Trachea (tissue), 1 donor: ENCODE measurements around the genes WRAP73 and PHF13.

GRCh38 chr1:3423171-3423930 lies 31.1 kb upstream of the ARHGEF16 start:
- PRO-cap = no peak

- PRO-cap = unidirectional peak, minus-strand start at chr1:3650038
These were observed at the start of gene WRAP73 for GRCh38 chr1:3649802-3650481. WRAP73 (minus strand) TSS chr1:3650103.

- PRO-cap = no peak
These were observed 17.2 kb downstream of the TP73 start for GRCh38 chr1:3669395-3670081.

GRCh38 chr1:3675152-3675800 lies 23.0 kb downstream of the TP73 start:
- PRO-cap = no peak

GRCh38 chr1:3778790-3779766 lies 6.5 kb downstream of the SMIM1 start:
- PRO-cap = no peak

DNA sequence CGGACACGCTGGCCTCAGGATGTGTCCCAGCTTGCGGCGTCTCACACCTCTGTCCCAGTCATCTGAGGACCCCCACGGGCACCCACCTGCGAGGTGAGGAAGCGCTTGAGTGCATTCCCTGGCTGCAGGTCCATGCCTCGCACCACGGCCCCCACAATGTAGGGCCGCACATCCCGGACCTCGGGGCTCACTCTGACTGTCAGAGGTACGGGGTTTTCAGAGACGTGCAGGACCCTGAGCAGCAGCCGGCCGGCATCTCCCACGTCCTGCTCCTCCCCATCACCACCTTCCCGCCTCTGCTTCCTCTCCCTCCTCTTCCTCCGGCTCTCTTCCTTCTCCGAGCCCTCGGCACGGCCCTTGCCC lies 9.6 kb downstream of the LRRC47 start:
- PRO-cap = no peak

DNA sequence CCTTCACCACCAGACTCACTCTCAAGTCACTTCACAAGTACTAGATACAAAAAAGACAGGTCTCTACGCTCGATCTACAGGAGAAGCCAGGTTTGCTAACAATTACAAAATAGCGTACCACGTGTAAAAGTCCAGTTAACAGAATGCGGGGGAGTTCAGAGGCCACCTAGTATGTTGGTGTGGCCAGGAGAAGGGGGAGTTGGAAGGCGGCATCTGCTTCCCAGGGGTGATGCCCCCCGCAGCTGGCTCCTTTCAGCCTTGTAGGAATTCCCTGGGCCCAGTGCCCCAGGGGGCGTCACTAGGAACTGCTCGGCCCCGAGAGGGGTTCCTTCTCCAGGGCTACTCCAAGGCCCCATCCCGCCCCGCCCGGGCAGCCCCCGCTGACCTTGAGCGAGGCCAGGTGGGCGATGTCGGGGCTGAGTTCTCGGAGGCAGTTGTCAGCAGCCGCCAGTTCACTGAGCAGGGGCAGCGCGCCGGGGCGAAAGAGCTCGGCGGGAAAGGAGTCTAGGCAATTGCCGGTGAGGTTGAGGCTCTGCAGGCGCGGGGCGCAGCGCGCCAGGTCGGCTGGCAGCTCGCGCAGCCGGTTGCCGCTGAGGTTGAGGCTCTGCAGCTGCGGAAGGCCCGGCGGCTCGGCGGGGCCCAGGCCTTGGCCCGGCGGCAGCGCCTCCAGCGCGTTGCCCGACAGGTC lies 677 bp downstream of the LRRC47 start:
- PRO-cap = no peak

DNA sequence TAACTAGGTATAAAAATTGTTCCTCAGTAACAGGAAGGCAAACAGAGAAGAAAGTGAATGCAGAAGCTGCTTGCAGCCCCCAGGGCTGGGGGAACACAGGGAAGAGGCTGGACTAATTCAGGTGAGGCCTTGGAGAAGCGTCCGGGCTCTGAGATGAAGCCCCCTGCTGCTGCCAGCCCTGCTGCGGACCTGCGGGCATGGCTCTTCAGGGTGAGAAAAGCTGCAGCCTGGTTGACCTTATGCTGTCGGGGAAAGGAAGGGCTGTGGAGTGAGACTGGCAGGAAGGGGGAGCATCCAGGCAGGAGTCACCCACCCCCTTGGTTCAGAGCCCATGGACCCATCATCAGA lies 301.9 kb upstream of the AJAP1 start:
- PRO-cap = unidirectional peak, plus-strand start at position 245 of the sequence

- PRO-cap = no peak
These were observed 142.1 kb downstream of the AJAP1 start for GRCh38 chr1:4796355-4797008.

GRCh38 chr1:5389188-5389409 lies 603.1 kb downstream of the NPHP4 start:
- PRO-cap = no peak

GRCh38 chr1:5949149-5949834 lies 42.9 kb downstream of the NPHP4 start:
- PRO-cap = no peak

GRCh38 chr1:5991350-5991569 lies 965 bp downstream of the NPHP4 start:
- PRO-cap = no peak

- PRO-cap = no peak
These were observed 1.2 kb downstream of the RNF207 start for GRCh38 chr1:6206972-6207632.

- PRO-cap = no peak
These were observed 5.1 kb downstream of the HES3 start for GRCh38 chr1:6248834-6249785.

DNA sequence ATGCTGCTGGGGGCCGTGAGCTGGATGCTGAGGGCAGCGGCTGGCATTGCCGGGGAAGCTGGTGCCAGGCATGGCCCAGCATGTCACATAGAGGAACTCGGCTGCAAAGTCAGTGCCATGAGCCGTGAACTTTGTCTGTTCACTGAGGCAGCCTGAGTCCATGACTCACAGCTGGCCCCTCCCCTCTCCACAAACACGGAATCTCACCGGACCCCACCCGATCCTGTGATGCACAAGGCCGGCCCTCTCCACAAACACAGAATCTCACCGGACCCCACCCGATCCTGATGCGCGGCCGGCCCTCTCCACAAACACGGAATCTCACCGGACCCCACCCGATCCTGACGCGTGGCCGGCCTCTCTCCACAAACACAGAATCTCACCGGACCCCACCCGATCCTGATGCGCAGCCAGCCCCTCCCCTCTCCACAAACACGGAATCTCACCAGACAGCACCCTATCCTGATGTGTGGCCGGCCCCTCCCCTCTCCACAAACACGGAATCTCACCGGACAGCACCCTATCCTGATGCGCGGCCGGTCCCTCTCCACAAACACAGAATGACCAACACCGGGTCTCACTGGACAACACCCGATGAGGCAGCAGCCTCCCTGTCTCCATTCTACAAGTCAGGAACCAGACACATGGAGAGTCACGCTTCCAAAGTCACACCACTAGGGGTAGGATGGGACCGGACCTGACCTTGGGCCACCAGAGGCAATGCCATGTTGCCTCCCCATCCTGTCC lies 39.6 kb upstream of the GPR153 start:
- PRO-cap = no peak

GRCh38 chr1:6450638-6451559 lies 15.1 kb downstream of the TNFRSF25 start:
- PRO-cap = no peak

DNA sequence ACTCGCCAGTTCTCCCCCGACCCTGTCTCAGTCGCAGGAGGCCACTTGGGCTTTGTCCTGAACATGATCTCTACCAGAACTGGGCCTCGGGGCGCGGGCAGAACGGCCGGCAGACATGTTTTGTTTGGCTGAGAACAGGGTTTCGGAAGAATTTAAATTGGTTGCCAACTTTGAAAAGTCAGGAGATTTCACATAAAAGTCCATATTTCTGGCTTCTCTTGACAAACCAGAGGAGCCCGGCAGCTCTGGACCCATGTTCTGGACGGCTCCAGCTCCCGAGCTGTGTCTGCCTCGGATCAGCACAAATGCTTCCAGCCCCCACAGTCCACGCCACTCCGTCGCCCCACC lies 9.4 kb upstream of the PLEKHG5 start:
- PRO-cap = no peak

GRCh38 chr1:6582781-6583204 lies 3.0 kb downstream of the ZBTB48 start:
- PRO-cap = no peak

- PRO-cap = bidirectional peak, plus-strand start at chr1:6613755, minus-strand start at chr1:6613407
These were observed at the start of gene PHF13 for GRCh38 chr1:6613633-6614582. PHF13 (plus strand) TSS chr1:6613731.

GRCh38 chr1:6724317-6725220 lies 23.0 kb upstream of the DNAJC11 start:
- PRO-cap = no peak